Cardiac fibroblast (primary cell): Measurements from ENCODE around the gene GFOD1.

- RRBS, result no CpG with 5 or more reads among the region's 1 CpG
These were observed 70.0 kb upstream of the PHACTR1 start for GRCh38 chr6:12646672-12646919.

- RRBS, result no CpG with 5 or more reads among the region's 7 CpGs
These were observed 20.6 kb downstream of the TBC1D7 start for GRCh38 chr6:13307481-13308325.

DNA sequence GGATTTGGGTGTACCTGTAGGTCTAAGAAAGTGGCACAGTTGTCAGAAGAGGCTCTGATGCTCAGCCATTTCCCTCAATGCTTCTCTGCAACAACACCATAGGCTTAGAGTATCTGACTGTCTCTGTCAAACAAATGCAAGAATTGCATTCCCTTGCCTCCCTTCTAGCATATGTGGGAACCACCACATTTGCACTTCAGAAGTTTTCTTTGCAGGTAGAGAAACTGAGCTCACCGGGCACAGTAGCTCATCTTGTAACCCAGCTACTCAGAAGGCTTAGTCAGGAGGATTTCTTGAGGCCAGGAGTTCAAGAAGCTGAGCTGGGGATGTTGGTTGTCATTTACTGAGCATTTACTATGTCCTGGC lies 48.1 kb downstream of the GFOD1 start:
- RRBS, result no CpG with 5 or more reads among the region's 1 CpG

DNA sequence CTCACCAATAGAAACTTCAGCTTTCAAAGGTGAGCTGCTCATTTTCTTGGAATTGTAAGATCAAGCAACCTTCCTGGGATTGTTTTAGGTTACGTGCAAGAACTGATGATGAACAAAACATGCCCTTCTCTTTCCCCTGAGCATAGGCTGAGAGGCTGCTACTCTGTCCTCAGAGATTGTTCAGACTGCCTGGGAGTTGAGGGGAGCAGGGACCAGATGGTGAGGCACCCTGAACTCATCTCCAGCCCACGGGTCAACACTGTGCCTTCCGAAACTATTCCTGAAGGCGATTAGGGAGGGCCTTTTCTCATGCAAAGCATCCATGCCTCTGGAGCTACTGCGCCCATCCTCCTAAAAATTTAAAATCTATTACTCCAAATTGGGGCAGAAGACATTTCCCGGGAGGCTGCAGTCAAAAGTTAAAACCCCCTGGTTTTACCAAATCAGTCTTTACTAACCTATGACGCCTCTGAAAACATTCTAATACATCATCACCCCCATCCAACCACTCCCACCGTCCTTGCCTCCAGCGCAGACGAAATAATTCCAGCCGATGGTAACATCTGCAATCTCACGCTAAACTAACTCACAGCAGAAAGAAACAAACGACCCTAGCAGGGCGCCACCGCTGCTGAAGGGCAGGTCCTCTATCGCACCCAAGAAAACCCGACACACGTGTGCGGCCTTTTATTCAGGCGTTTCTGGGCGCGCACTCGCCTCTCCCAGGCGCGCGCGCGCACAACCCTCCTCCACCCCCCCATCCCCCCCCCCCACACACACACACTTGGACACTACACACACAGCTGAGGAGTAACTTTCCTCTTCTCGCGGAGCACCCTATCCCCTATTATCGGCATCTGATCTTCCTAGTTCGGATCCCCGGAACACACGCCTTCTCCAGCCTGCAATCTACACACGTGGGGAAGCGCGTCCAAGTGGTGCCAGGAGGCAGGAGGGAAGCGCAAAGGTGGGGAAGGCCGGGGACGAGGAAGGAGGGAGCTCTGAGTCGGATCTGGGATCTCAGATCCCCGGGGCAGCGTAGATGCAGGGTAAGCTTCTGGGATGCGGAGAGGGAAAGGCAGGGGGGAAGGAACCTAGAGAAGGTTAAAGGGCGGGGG lies 1.6 kb downstream of the GFOD1 start:
- RRBS, result under 1% methylated on average over 5 of the region's 45 CpGs

DNA sequence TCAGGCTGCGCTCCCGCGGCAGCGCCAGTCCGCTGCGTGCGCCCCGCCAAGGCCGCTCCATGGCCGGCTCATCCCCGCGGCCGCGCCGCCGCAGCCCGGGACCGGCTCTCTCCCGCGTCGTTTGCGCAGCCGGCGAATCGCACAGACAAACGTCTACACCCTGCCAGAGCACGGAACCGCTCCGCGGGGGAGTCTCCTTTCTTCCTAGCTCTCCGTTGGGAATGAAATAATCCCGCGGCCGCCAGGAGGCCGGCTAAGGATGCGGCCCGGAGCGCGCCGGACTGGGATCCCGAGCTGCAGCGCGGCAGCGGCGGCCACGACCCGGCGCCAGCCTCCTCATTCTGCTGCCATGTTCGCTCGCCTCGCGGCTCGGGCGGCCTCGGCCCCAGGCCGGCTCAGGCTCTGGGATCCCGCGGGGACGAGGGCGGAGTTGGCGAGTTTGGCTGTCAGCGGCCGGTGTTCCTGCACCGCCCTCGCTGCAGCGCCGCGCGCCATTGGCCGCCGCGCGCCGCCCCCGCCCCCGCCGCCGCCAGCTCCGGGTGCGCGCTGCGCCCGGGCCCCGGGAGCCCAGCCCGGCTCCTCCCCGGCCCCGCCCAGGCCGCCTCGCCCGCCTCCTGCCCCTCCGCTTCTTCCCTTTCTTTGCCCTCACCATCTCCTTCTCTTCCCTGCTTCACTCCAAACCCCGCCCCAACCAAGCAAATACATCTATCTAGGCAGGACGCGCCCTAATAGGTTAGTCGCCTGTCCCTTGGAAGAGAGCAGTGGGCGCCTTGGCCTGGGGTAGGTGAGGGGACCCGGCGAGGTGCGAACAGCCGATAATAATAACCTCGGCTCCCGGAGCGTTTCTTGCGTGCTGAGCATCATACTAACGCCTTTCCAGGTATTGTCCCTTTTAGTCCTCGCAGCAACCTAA lies at the start of gene GFOD1:
TSS of gene GFOD1 (minus strand) at position 404 of the 913 bp plus-strand sequence.
- RRBS, result 1% methylated on average over 48 of the region's 106 CpGs

- RRBS, result no CpG with 5 or more reads among the region's 14 CpGs
These were observed 39.4 kb upstream of the GFOD1 start for GRCh38 chr6:13526435-13527478.

DNA sequence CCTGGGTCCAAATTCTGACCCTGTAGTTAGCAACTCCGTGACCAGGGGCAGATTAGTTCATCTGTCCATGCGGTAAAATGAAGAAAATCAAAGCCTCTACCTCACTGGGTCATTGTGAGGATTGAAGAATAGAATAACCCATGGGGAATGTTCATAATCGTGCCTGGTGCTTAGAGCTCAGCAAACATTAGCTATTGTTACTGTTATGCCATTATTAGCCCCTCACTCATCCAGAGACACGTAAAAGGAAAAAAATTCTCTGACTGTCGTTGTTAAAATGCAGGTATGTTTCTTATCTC lies 5.3 kb upstream of the SIRT5 start:
- RRBS, result no CpG with 5 or more reads among the region's 5 CpGs

DNA sequence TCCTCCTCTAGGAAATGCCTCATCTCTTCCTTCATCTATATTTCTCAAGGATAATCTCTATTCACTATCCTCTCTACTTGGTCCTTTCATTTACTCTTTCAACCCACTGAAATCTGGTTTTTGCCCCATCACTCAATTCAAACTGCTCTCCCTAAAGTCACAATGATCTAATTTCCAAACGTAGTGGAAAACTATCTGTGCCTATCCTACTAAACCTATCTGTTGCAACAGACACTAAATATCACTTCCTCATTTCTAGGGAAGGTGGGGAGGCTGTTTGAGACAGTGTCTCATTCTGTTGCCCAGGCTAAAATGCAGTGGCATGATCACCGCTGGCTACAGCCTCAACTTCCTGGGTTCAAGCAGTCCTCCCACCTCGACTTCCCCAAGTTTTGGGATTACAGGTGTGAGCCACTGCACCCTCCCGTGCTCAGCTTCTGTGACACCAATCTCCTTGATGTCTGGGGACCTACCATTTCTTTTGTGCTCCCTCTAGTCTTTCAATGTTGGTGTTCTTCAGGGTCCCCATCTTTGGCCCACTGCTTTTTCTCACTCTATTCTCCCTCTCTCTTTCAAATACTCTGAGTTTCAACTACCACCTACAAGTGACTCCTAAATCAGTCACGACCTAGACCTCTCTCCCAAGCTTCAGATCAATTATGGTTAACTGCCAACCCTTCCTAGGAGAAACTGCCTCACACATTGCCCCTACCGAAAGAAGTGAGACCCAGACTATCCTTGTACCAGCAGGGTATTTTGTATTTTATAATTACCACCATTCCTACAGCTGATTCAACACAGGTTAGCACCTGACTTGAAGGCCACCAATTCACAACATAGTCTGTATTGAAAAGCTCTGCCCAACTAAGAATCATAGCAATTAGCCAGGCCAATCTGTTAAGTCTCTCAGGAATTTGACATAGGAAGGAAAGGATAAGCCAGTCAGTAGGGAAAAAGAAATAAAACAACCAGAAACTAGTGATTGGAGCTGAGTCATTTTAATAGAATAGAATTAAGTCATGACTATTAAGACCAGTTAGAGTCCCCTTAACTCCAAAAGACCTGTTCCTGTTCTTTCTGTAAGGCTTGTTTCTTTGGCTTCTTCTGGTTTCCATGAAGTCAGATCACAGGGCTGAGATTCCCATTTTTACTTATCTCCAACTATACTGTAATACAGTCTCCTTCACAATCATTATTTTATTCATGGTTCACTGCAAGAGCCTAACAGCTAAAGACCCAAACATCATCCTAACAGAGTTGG lies 8.5 kb downstream of the RANBP9 start:
- RRBS, result no CpG with 5 or more reads among the region's 6 CpGs

DNA sequence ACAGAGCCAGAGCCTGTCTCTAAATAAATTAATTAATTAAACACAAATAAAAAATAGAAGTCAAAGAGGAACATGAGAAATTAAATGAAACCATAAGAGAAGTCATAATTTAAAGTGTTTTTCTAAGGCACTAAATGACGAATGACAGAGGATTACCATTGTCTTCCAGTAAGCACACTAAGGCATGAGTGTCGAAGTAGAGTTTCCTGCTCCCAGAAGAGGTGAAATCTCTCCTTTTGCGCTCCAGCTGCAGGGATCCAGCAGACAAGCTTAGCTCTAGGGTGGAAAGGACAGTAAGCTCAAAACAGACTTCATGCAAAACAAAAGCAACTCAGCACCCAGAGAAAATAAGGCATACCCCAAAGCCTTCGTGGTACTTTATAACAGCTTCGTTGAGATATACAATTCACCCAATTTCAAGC lies 7.6 kb downstream of the MCUR1 start:
- RRBS, result no CpG with 5 or more reads among the region's 5 CpGs

DNA sequence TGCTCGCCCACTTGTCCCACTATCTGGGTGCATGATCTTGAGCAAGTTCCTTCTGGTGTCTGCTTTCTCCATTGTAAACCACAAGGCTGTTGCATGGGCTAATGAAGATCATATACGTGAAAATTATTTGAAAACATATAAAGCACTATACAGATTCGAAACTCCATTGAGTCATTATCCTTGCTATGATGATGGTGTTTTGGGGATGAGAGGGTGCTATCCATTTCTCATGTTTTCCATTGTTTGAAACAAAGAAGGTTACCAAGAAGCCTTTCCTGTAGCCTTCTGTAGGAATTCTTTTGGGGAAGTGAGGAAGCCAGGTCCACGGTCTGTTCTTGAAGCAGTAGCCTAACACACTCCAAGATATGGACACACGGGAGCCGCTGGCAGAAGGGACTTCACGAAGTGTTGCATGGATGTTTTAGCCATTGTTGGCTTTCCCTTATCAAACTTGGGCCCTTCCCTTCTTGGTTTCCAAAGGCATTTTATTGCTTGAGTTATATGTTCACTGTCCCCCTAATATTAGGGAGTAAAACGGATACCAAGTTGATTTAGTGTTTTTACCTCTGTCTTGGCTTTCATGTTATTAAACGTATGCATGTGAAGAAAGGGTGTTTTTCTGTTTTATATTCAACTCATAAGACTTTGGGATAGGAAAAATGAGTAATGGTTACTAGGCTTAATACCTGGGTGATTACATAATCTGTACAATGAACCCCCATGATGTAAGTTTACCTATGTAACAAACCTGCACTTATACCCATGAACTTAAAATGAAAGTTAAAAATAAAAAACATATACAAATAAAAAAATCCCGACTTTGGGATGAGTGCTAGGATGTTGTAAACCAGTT lies 18.7 kb downstream of the CD83 start:
- RRBS, result no CpG with 5 or more reads among the region's 10 CpGs

- RRBS, result 1% methylated on average over 42 of the region's 95 CpGs
These were observed 93.4 kb downstream of the CD83 start for GRCh38 chr6:14210832-14211521.

GRCh38 chr6:14732524-14733567 lies 513.0 kb upstream of the JARID2 start:
- RRBS, result no CpG with 5 or more reads among the region's 16 CpGs

GRCh38 chr6:14734461-14735523 lies 511.1 kb upstream of the JARID2 start:
- RRBS, result no CpG with 5 or more reads among the region's 5 CpGs

DNA sequence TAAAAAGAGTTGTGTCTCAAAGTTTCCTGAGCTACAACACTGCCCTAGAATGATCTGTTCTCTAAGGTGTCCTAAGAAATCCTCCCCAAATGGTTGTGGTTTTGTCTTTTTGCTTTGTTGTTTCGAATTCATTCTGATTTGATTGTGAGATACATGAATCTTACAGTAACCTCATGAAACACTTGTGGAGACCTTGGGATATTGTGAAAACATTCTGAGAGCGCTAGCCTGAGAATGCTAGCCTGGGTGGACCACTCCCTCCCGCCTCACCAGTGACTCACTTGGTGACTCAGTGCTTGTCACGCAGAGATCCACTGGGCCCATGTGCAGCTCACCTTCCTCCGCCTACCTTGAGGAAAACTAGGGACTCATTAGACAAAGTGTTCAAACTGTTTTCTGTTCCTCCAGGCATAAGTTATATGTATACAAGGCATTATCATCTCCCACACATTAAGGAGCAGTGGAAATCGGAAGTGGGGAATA lies 502.0 kb upstream of the JARID2 start:
- RRBS, result no CpG with 5 or more reads among the region's 6 CpGs

- RRBS, result no CpG with 5 or more reads among the region's 2 CpGs
These were observed 455.8 kb upstream of the JARID2 start for GRCh38 chr6:14790098-14790461.

- RRBS, result no CpG with 5 or more reads among the region's 18 CpGs
These were observed 441.3 kb upstream of the JARID2 start for GRCh38 chr6:14804508-14805111.

DNA sequence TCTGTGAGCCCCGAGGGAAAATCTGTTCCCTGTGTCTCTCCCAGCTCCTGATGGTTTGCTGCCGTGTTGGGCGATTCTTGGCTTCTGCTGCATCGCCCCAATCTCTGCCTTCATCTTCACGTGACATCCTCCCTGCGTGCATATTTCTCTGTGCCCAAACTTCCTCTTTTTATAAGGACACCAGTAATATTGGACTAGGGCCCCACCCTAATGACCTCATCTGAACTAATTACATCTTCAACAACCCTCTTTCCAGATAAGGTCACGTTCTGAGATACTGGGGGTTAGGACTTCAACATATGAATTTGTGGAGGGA lies 355.7 kb upstream of the JARID2 start:
- RRBS, result no CpG with 5 or more reads among the region's 7 CpGs

- RRBS, result no CpG with 5 or more reads among the region's 5 CpGs
These were observed 261.5 kb upstream of the JARID2 start for GRCh38 chr6:14984325-14984735.

GRCh38 chr6:15017238-15017816 lies 228.5 kb upstream of the JARID2 start:
- RRBS, result 26% methylated on average over 6 of the region's 12 CpGs